ENCODE measurements around a stretch of chr11.

DNA sequence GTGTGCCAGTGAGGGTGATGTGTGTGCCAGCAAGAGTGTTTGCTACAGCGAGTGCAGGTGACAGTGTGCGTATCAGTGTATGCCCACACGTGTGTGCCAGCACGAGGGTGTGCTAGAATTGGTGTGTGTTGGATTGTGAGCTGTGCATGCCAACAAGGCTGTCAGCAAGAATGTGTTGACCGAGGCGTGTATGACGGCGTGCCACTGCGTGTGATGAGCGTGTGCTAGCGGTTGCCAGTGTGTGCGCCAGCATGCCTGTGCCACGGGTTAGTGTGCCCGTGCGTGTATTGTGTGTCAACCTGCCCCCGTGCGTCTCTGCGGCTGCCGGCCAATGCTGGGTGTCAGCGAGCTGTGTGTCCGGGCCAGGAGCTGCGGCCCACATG lies 469 bp downstream of the ARRB1 start:
- RRBS: no CpG with 5 or more reads among the region's 22 CpGs

GRCh38 chr11:75371838-75372284 lies 20.4 kb upstream of the ARRB1 start:
- RRBS: no CpG with 5 or more reads among the region's 3 CpGs

- RRBS: 27% methylated on average over 1 of the region's 13 CpGs
Measured at GRCh38 chr11:75401156-75401827, 2.0 kb downstream of the RPS3 start.

DNA sequence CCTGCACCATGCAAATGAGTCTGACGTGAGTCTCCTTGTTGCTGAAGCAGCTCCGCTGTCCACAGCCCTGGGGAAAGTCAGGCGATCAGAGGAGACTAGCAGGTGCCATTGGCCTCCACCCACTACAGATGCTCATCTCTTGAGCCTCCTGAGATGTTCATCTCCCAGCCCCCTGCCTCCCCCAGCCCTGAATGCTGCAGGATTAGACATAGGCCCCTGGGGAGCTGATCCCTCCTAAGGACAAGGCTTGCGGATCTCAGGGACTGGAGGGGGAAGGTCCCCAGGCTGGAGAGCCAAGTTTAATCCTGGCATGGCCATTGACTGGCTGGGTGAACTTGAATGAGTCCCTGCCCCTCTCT lies 22.1 kb downstream of the GDPD5 start:
- RRBS: no CpG with 5 or more reads among the region's 4 CpGs

GRCh38 chr11:75507800-75508717 lies 17.7 kb downstream of the GDPD5 start:
- RRBS: no CpG with 5 or more reads among the region's 12 CpGs

- RRBS: no CpG with 5 or more reads among the region's 11 CpGs
Measured at GRCh38 chr11:75522922-75523758, 2.6 kb downstream of the GDPD5 start.

DNA sequence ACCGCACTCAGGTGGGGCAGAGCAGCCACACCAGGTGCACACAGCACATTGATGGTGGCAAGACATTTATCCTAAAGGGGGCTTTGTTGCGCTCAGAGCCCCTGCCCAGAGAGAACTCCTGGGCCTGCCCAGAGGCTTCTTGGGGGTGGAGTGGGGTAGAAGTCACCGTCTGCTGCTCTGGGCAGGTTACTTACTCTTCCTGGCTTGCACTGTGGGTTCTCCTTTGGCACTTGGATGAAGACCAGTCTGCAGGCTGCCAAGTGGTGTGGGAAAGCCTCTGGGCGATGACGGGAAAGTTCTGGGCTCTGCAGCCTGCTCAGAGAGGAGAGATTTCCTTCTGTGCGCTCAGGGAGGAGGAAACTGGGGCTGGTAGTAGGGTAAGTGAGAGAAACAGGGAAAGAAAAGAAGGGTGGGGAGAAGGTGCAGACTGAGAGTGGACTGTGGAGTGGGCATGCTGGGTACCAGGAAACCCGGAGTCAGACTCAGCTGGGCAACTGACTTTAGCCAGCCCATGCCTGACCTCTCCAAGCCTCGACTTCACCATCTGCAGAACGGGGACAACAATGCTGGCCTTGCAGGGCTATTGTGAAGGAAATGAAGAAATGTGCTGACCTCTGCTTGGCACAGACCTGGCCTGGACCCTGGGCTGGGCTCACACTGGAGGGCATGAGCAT lies 511 bp downstream of the MOGAT2 start:
- RRBS: no CpG with 5 or more reads among the region's 9 CpGs

DNA sequence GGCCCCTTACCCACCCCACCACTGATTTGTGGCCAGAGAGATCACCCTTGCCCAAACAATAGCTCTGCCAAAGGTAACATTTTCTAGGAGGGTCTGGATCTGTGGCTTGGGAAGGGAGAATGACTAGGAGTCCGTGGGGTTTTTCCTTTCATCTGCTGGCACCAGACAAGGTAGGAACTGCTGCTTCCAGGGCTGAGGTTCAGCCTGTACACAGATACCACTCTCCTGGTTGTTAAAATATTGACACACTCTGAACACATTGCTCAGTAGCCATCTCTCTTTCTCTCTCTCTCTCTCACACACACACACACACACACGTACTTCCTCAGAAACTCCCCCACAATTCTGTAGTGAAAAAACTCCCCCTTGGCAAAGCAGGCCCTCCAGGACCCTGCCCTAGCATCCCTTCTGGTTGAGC lies 1.1 kb downstream of the MOGAT2 start:
- RRBS: no CpG with 5 or more reads among the region's 2 CpGs

GRCh38 chr11:75735598-75735956 lies 17.9 kb downstream of the MOGAT2 start:
- RRBS: no CpG with 5 or more reads among the region's 5 CpGs

DNA sequence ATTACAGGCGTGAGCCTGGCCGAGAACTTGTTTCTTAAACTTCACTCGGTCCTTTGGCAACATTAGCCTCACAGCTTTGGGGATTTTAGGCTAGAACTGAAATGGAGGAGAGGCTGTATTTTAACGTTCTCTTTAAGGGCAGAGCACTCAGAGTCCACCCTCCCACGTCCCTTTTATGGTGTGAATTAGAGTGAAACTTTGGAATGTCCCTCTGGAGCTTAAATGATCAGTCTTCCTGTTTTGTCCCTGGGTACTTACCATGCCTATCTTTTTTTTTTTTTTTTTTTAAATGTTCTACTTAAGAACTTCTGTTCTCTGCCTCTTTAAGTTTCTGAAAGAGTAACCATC lies 11.4 kb downstream of the UVRAG start:
- RRBS: no CpG with 5 or more reads among the region's 5 CpGs

- RRBS: no CpG with 5 or more reads among the region's 4 CpGs
Measured at GRCh38 chr11:76005689-76005932, 190.6 kb downstream of the UVRAG start.

- RRBS: no CpG with 5 or more reads among the region's 48 CpGs
Measured at GRCh38 chr11:76207356-76208137, 1.2 kb upstream of the WNT11 start.

GRCh38 chr11:76351055-76351438 lies 29.9 kb downstream of the THAP12 start:
- RRBS: no CpG with 5 or more reads among the region's 5 CpGs

- RRBS: no CpG with 5 or more reads among the region's 2 CpGs
Measured at GRCh38 chr11:76391951-76392317, 10.8 kb downstream of the GVQW3 start.

DNA sequence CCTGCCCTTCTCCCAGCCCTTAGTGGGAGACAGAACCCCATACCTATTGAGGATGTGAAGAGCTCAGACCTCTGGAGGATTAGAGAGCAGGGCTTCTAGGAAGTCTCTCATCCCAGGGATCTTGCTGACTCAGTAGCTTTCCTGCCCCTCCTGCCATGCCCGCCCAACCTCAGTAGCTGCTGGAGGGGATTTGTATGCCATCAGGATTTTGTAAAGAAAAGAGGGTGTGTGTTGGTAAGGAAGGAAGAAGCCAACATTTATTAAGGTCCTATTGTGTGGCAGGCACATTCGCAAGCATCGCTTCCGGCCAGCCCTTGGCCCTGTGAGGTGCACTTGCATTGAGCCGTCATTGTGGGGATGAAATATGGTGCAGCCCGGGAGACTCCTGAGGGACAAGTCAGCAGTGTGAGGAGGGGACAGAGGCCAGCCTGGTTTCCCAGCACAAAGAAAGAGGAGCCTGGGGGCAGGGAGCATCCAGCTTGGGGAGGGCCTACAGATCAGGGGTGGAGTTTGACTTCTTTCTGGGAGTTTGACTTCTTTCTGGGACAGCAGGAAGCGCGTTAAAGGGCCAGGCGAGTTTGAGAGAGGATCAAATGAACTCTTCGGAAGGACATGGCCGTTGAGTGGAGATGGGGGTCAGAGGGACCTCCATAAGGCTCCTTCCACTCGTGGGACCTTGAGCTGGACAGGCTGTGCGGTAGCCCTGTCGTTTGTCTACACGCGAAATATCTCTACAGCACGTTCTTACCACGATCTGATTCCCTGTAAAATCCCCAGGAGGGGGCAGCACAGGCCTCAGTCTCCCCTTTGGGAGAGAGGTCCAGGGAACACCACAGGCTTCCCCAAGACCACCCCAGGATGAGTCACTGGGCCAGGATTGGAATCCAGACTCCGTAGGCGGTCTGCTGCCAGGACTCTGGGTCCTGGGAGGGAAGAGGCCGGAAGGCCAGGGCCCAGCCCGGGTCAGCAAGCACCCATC lies 91.9 kb downstream of the LRRC32 start:
- RRBS: 47% methylated on average over 3 of the region's 22 CpGs

DNA sequence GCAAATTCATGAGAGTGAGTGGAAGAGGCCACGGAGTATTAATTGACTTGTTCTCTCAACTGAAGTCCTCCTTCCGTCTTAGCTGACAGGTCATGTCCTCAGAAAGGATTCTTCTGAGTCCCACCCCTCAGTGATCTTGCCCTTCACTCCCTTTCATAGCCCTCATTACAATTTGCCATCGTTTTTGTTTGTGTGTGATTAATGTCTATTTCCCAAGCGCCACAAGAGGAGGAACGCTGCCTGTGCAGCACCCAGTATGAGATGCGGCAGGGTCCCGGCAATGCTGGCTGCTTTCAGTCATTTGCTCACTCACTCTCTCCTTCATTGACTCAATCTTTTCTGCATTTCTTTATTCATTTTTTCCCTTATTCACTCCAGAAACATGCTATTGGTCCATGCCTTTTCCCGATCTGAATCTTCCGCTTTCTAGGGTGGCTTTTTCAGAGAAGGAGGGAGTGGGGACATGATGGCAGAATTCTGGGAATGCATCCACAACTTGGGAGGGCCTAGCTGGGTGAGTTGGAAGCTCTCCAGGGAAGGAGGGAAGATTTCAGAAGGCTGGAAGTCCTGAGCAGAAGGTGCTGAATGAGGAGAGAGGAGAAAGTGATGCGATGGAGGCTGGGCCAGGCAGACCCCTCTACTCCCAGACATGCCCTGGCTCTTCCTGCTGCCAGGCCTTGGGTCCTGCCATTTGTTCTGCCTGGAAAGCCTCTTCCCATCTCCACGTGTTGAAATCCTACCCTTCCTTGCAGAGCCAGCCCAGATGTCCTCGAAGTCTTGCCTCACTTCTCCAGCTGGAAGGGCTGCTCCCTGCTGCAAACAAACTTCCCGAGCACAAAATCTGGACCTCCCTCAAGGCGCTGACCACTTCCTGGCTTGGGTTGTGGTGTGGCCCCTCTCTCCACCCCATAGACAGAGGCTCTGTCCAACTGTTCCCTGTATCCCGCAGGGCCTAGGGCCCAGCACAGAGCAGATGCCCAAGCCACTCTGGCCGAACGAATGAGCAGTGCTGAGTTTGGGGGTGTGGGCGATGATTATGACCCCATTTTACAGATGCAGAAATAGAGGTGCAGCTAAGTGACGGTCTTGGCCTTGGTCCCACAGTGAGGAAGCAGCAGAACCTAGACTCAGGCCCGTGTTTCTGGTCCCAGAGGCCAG lies 16.9 kb downstream of the LRRC32 start:
- RRBS: no CpG with 5 or more reads among the region's 20 CpGs

- RRBS: 87% methylated on average over 8 of the region's 32 CpGs
Measured at GRCh38 chr11:76751915-76753228, 30.8 kb upstream of the TSKU start.

GRCh38 chr11:76757933-76758446 lies 25.2 kb upstream of the TSKU start:
- RRBS: no CpG with 5 or more reads among the region's 7 CpGs

GRCh38 chr11:76781734-76782527 lies 1.2 kb upstream of the TSKU start:
- RRBS: no CpG with 5 or more reads among the region's 5 CpGs